Melanocyte of skin (primary cell): ENCODE measurements around the genes OR5AK2, OR9I1 and OR5A1.

- CAGE, long polyA plus RNA, 2 experiments: no peak in any of the 2 experiments
Measured at GRCh38 chr11:54537454-54537670, 66.4 kb downstream of the OR4C46 start.

GRCh38 chr11:55099038-55099308 lies 163.0 kb upstream of the TRIM48 start:
- CAGE, long polyA plus RNA, 2 experiments: no peak in any of the 2 experiments

DNA sequence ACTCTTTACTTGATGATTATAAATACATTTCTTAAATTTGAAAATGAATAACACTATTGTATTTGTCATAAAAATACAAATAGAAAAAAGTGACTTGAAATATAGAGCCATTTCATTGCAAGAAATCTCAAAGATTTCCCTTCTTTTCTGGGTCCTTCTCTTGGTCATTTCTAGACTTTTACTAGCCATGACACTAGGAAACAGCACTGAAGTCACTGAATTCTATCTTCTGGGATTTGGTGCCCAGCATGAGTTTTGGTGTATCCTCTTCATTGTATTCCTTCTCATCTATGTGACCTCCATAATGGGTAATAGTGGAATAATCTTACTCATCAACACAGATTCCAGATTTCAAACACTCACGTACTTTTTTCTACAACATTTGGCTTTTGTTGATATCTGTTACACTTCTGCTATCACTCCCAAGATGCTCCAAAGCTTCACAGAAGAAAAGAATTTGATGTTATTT lies at the start of gene OR5AK2:
TSS of gene OR5AK2 (plus strand) at position 188 of the 469 bp plus-strand sequence.
- CAGE, long polyA plus RNA, 2 experiments: no peak in any of the 2 experiments

DNA sequence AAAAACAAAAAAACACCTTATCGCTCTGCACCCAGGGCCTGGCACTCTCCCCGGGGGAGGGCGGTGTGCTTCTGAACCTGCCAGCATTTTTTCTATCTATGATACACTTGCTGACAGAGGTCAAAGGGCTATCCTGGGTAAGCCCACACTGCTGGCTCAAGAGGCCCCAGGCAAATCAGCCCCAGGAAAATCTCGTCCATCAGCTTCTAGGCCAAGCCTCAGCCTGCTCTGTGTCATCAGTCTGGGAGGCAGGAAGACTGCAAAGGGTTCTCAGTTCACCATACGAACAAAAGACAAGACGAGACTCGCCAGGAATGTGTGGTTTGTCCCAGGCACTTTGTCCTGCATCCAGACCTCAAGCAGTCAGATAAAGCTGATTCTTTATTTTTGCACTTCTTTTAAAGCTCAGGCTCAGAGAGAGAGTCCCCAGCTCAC lies 31.8 kb downstream of the TNKS1BP1 start:
- CAGE, long polyA plus RNA, 2 experiments: no peak in any of the 2 experiments

- CAGE, long polyA plus RNA, 2 experiments: no peak in any of the 2 experiments
Measured at GRCh38 chr11:57336226-57336649, 546 bp upstream of the SSRP1 start.

- CAGE, long polyA plus RNA, 2 experiments: no peak in any of the 2 experiments
Measured at GRCh38 chr11:57345431-57346080, 7.4 kb downstream of the P2RX3 start.

DNA sequence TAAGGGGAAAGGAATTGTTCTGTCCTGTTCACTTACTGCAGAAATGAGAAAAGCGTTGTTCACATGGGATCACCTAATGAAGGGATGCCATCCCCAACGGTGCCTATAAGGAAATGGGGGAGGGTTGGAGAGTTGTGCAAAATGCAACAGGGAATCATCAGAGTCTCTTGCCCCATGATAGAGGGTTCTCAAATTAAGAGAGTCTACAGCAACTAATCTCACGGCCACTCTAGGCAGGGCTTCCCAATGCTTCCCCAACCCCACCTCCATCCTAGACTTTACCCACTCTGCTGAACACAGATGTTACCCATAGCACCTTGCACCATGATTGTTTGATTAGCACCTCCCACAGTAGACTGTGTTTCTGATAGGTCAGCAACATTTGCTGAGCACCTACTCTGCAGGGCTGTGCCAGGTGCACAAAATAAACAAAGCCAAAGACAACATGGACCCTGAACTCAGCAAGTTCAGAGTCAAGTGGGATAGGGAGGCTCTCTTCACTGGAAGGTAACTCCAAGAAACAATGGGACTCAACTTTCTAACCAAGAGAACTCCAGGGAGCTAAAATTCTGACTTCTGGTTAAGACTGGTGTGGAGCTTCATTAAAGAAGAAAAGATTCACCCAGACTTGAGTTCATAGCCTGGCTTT lies 6.9 kb upstream of the RTN4RL2 start:
- CAGE, long polyA plus RNA, 2 experiments: no peak in any of the 2 experiments

GRCh38 chr11:57457795-57459116 lies 2.1 kb upstream of the RTN4RL2 start:
- CAGE, long polyA plus RNA, 2 experiments: no peak in any of the 2 experiments

DNA sequence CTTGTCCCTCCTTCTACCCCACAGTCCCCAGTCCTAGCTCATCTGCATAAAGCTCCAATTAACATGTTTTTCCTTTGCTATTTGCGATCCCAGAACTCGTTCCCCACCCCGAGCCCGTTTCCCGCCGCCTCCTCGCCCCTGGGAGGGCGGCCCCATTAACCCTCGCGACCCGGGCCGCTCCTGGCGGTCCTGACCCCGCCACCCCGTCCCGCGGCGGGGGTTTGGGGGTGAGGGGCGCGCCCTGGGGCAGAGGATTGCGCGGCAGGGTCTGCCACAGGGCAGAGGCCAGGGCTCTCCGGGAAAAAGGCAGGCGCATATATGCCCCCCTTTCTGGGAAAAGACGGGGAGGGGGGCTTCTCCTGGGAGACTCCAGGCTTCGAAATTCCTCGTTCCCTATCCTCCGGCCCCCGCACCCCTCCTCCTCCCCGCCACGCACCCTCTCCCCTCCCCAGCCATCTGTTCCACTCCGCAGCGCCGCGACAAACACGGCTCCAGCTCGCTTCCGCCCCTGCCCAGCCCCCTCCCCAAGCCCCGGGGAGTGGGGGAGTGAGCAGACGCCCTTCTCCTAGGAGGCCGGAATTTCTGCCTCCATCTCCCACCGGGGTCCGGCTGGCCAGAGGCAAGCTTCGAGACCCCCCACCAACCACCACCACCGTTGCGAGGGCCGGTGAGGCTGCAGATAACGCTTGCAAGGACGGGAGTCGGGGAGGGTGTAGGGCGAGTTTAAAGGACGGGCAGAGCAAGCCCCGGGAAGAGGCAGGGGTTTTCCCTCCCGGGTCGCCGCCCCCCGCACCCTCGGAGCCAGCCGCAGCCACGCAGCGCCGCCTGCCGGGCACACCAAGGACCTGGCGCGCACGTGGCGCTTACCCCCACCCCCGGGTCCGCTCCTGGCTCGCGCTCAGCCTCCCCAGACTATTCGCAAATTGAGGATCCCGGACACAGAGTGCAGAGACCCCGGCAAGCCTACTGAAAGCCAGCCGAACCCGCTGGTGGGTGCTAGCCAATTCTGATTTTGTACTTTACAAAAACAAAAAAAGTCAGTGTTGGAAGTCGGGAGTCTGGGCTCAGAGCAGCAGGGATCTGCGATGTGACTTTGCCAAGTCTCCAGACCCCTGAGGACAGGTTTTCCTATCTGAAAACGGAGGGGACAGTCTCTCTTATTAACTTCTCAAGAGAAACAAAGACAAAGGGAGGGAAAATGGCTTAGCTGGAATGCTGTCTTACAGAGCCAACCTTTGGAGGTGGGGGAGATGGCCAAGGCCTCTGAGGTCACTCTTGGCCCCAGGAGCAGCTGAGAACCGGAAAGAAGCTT lies 22.5 kb downstream of the RTN4RL2 start:
- CAGE, long polyA plus RNA, 2 experiments: no peak in any of the 2 experiments

DNA sequence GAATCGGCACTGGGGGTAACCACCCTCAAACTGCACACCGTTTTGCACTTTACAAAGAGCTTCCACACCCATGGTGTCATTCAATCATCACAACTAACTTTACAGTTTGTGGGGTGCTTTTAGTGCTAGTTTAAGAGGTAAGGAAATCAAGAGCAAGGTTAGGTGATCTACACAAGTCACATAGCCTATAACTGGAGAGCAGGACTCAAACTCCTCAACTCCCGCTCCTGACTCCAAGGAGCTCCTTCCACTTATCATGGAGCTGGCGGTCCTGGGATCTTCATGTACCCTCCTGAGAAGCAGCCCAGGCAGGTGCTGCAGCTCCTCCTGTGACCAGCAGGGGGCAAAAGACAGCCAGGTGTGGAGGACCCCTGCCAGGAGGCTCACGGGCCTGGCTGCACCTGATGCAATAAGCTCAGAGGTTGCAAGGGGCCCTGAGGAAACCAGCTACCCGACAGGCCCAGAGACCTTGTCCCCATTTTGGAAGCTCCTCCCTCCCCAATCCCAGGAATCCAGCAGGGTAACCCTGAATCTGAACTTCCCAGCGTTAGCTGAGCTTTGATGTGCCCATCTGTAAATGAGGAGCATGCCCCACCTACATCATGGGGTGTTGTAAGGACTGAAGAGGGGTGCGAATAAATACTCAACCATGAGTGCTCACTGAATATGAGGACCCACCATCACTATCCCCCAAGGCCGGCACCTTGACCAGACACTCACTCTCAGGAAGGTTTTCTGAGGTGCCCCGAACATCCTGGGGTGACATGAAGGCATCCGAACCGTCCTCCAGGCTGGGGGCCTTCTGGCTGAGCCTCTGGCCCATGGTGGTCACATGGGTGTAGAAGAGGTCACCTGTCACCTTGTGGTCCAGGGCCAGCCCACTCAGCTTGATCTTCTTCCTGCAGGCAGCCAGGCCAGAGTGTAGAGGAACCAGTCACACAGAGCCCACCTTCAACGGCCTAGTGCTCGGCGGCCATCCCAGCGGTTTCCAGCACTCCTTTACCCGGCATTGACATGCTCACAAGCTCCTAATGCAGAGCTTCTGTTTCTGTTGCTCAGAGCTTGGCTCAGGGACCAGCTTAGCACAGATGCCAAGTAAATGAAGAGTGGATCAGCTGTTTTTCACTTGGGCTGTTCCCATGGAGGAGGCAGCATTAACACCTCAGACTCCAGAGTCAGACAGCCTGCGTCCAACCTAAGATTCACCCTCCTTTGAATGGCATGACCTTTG lies 21.8 kb downstream of the SLC43A1 start:
- CAGE, long polyA plus RNA, 2 experiments: no peak in any of the 2 experiments

GRCh38 chr11:57647031-57648123 lies 2.3 kb downstream of the YPEL4 start:
- CAGE, long polyA plus RNA, 2 experiments: no peak in any of the 2 experiments

GRCh38 chr11:57658019-57658361 lies 428 bp downstream of the CLP1 start:
- CAGE, long polyA plus RNA, 2 experiments: no peak in any of the 2 experiments

- CAGE, long polyA plus RNA, 2 experiments: no peak in any of the 2 experiments
Measured at GRCh38 chr11:57772325-57772859, 10.8 kb downstream of the CTNND1 start.

DNA sequence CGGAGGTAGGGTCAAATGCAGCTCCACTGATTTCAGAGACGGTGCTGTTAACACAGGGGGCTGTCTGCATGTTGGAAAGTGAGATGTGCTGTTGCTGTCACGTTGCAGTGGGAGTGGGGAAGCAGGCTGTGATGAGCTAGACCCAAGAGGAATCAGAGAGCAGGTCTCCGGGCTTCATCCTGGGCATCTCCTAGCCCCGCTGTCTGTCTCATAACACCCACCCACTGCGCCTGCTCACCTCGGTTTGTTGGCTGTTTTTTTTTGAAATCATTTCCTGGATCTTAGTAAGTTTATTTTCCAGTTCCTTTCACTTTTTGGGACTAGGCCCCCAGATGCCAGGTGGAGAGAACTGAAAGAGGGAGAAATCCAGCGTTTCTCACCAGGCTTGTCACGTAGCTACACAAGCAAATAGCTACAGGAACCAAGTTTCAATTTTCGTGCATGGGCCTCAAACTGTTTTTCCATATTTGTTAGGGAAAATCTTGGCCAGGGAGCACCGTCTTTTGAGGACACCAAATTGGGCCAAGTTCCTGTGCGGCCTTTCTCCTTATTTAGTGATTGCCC lies 501 bp downstream of the OR9Q1 start:
- CAGE, long polyA plus RNA, 2 experiments: no peak in any of the 2 experiments

DNA sequence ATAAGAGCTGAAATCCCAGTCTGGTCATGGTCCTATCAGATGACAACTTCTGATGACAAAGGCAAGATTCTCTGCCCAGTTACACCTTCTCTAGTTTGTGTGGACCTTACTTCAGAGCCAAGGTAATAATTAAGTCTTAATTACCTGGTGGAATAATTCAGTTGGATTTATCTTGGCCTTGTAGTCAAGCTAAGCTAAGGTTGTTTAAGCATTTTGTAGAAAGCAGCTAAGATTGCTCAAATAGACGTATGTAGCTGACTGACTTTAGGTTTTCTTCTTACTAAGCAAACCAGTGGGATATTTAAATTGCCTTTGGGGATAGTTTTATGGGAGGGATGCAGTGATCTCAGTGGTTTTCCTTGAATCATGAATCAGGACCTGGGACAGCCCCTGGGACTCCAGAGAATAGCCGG lies at the start of gene OR9I1:
TSS of gene OR9I1 (minus strand) at position 244 of the 413 bp plus-strand sequence.
- CAGE, long polyA plus RNA, 2 experiments: no peak in any of the 2 experiments

GRCh38 chr11:58609715-58610650 lies 12.5 kb upstream of the CNTF start:
- CAGE, long polyA plus RNA, 2 experiments: no peak in any of the 2 experiments

- CAGE, long polyA plus RNA, 2 experiments: no peak in any of the 2 experiments
Measured at GRCh38 chr11:58762237-58762757, 30.6 kb upstream of the GLYAT start.

DNA sequence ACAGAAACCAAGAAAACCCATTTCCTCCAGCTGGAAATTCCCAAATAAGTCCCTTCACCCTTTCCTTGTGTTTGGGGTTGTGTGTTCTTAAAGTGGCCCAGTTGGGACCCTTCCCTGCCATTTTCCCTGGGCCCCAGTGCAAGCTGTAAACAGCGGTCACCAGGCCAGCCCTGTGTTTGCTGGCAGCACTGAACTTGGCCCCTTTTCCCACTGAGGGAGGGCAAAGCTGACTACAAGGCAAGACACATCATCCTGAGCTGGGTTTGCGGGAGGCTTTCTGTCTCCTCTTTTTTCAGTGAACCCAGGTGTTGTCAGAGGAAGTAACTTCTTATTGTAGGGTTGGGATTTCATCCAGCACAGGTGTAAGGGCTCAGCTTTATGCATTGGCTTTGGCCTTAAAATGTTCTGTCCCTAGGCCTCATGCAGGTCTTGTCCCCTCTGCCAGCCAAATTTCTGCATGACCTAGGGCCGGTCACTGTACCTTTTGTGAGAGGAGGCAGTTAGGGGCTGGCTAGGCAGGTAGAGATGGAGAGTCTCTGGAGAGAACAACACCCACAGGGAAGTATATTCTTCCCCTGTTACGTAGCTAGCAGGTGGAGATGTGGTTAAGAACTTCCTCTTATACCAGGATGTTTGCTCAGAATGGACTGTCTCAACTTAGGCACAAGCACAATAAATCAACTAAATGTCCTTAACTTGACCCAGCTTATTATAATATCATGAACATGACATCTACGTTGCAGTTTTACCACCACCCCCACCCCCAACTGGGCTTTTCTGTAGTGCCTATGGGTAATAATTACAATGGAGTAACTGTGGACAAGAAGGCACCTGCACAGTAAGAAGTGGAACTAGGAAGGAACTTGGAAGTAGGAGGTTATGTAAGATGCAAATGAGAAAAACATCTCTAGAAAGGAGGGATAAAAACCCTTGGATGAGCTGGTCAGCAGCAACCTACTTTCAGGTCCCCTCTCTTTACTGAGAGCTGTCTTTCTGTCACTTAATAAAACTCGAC lies 60.5 kb upstream of the MPEG1 start:
- CAGE, long polyA plus RNA, 2 experiments: no peak in any of the 2 experiments

GRCh38 chr11:59436200-59436599 lies at the start of gene OR5A1:
OR5A1 (plus strand) TSS chr11:59436469.
- CAGE, long polyA plus RNA, 2 experiments: no peak in any of the 2 experiments

DNA sequence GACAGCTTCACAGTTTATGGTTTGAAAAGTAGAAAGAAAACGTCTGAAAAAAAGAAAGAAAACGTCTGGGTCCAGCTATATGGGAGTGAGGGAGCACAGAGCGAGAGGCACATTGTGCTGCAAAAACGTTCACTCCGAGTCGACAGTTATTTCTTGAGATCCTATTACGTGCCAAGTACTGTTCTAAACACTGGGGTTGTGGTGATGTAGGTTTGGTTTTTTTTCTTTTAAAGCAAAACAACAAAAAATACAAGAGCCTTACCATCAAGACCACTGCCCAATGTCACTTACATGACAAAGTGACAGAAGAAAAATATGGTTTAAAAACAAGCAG lies 40.6 kb downstream of the OR4D9 start:
- CAGE, long polyA plus RNA, 2 experiments: no peak in any of the 2 experiments